ENCODE data around the gene WDPCP.

- RRBS: no CpG with 5 or more reads among the region's 2 CpGs
Observed at GRCh38 chr2:62641222-62641975, 64.1 kb upstream of the EHBP1 start.

DNA sequence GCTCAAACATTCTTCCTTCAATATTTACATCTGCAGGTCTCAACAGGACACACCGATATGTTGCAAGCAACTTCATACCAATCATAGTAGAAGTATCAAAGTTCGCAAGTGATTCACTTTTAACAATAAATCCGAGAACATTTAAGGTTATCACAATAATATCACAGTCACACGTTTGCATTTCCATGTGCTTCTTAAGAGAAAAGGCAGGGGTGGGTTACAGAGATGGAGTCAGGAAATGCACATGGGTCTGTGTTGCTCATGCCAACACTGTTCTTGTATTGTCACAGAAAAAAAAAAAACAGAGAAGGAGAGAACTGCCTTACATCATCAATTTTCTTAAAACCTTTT is 51.5 kb upstream of the EHBP1 start:
- RRBS: no CpG with 5 or more reads among the region's 4 CpGs

DNA sequence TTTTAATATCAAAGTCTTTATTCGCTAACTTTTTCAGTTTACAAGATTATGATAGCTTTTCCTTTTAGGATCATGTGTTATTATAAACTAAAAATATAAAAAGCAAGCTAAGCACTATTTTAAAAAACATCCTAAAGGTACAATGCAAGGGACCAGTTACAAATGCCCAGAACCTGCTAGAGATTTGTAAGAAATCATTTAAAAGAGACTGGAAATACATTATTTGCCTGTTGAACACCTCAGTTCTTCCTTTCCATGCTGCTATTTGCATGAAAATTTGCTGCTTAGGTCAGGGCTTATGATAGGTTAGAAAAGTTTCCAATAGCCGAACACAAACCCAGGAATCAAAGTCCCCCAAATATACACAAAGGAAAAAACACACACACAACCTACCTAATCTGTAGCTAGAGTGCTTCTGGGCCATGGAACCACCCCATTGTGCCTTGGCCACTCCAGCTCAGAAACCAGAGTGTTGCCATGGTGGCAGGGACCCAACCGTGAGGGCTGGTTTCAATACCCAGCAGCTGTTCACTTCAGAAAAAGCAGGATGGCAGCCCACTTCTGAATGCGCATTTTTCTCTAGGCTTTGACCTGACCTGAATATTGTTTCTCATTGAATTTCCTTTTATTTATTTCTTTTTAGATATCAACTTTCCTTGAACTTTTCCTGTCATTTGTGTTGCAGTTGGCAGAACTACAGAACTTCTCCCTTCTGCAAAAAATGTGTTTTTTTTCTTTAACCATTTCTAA is 43.1 kb upstream of the EHBP1 start:
- RRBS: no CpG with 5 or more reads among the region's 4 CpGs

DNA sequence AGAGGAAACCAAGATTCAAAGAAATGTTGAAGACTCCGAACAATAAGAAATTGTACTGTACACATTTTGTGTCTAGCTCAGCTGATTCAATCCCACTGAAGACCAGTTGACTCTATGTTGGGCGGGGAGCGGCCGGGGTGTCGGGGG is 670 bp upstream of the EHBP1 start:
- RRBS: no CpG with 5 or more reads among the region's 5 CpGs

GRCh38 chr2:62789357-62789999 is 84.0 kb downstream of the EHBP1 start:
- RRBS: no CpG with 5 or more reads among the region's 5 CpGs

DNA sequence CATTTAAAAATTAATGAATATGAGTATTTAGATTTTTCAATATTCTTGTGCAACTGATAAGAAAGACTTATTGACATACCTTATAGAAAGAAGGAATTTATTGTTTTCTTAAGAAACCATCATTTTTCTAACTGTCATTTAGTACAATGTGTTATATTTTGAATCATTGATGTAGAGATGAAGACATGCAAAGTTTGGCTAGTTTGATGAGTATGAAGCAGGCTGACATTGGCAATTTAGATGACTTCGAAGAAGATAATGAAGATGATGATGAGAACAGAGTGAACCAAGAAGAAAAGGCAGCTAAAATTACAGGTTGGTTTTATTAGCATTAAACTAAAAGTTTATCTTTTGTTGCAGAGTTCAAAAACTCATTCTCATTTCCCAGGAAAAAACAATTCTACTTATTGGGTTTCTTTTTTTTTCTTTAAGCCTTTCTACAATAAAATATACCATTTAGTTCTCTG is 125.4 kb downstream of the EHBP1 start:
- RRBS: no CpG with 5 or more reads among the region's 1 CpG

DNA sequence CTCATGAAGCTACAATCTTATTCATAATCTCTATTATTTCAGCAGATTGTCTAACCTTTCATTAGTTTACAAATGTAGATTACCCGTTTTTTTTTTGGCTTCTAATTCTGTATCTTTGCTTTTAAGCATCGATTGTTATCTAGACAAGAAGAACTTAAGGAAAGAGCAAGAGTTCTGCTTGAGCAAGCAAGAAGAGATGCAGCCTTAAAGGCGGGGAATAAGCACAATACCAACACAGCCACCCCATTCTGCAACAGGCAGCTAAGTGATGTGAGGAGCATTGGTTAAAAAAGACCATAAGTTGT is 95.3 kb upstream of the OTX1 start:
- RRBS: no CpG with 5 or more reads among the region's 3 CpGs

GRCh38 chr2:63587802-63588881 is at the start of gene WDPCP:
Gene WDPCP, minus strand, starts transcription at chr2:63588477.
- RRBS: 1% methylated on average over 21 of the region's 61 CpGs

DNA sequence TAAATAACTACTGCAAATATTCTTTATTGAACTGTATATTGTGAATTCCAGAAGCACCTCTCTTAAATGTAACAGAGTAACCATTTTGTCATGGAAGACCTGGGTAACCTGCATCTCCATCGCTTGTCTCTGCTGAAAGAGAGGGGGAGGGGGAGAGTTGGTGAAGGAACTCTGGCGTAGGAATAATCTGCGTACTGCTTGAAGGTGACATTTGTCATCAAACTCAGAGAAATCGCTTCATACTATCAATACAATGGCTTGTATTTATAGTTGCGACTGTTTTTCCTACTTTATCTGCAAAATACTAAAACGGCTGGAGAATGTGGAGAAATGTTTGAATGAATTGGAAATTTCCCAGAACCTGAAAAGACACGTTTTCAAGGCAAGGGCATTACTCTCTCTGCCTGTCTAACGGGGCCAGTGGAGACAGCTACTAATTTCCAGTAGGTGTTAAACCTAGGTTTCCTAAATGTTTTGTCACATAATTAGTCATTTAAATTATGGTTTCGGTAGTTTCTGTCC is 940 bp downstream of the MDH1 start:
- RRBS: no CpG with 5 or more reads among the region's 9 CpGs

DNA sequence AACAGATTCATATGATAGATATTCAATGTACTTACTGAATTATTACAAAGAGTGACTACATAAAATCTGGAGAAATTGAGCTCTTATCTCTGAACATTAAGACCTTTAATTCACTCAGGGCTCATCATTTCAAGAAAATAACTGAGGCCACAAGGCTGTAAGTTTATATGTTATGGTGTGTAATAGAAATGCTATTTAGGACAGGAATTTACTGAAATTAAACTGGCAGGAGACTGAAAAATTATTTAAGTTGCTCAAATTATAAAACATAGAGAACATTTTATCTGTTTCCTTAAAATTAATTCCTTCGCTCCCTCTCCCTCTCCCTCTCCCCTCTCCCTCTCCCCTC is 33.7 kb upstream of the UGP2 start:
- RRBS: no CpG with 5 or more reads among the region's 1 CpG

- RRBS: no CpG with 5 or more reads among the region's 3 CpGs
Observed at GRCh38 chr2:63810905-63811418, 30.7 kb upstream of the UGP2 start.

- RRBS: no CpG with 5 or more reads among the region's 3 CpGs
Observed at GRCh38 chr2:63944309-63944769, 74.9 kb downstream of the VPS54 start.

GRCh38 chr2:64136062-64136527 is 8.1 kb downstream of the PELI1 start:
- RRBS: no CpG with 5 or more reads among the region's 1 CpG

- RRBS: no CpG with 5 or more reads among the region's 1 CpG
Observed at GRCh38 chr2:64267612-64268202, 123.5 kb upstream of the PELI1 start.

- RRBS: no CpG with 5 or more reads among the region's 6 CpGs
Observed at GRCh38 chr2:64325852-64326448, 128.0 kb upstream of the LGALSL start.

- RRBS: no CpG with 5 or more reads among the region's 2 CpGs
Observed at GRCh38 chr2:64462048-64462425, 8.1 kb downstream of the LGALSL start.

- RRBS: no CpG with 5 or more reads among the region's 11 CpGs
Observed at GRCh38 chr2:64522767-64523324, 1.3 kb upstream of the AFTPH start.

DNA sequence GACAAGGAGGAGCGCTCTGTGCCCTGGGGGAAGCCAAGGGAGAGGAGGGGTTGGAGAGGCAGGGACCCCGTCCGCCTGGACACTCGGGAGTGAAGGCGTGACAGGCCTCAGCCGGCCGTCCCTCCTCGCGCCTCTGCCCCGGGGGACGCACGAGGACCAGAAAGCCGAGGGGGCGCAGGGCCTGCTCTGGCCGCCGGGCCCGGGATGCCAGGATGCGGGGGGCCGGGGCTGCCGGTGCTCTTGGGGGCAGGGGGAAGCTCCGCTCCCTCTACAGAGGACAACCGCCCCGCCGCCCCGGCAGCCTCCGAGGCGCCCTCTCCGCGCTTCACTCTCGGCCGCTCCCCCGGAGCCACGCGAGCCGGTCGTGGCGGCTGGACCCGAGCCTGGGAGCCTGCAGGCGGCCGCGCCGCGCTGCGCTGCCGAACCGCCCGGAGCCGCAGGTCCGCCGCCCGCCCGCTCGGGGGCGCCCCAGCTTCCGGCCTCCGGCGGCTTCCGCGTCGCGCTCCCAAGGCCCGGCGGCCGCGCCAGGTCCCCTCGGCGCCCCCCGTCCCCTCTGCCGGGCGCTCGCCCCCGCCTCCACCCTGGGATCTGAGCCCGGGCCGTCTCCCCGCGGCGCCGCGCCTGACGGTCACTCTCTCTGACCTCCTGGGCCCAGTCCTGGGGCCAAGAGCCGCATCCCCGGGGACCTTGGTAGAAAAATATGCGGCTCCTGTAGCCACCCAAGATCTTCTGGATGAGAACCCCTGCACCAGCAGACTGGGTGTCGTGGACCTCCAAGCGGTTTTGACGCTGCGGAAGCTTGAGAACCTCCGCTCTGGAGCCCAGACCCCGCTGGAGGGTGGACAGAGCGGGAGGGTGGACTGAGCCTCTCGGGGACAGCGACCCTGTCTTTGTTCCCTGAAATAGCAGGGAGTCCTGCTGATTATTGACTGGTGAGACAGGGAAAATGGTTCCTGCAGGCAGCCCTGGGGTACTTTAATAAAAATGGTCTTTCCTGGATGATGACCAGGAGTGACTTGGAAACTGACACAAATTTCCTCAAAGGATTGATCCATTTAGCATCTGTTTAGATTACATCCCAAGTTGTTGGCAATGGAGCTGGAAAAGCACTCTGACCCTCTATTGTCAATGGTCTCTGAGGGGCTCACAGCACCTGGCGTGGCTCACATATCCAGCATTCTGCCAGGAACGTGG is 44.3 kb downstream of the SERTAD2 start:
- RRBS: 8% methylated on average over 62 of the region's 94 CpGs

GRCh38 chr2:64632484-64633469 is 20.9 kb downstream of the SERTAD2 start:
- RRBS: no CpG with 5 or more reads among the region's 8 CpGs

DNA sequence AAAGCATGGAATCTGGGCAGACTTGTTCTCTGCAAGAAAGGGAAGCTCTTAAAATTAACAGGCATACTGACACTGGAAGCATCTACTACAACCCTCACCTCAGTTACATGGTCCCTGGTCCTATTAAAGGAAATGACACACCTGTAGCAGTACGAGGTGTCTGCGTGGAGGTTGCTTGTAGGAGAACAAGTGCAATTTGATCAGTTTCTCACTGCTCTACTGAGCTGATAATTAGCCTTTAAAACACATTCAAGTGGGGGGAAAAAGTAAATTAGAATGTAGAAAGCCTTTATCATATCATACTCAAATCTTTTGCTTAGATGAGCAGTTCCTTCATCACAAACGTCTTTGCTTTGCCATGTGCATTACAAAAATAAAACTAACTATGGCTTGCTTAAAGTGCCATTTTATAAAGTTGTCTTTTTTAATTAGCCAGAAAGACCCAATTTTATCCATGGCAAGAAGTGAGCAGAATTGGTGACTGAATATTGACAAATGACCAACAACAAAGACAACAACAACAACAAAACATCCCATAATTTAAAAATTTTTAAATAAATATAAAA is 20.0 kb downstream of the SERTAD2 start:
- RRBS: no CpG with 5 or more reads among the region's 3 CpGs

All from hTERT-HM (cell line).